Epithelial cell of prostate (primary cell): Measurements from ENCODE around the gene GNG13.

DNA sequence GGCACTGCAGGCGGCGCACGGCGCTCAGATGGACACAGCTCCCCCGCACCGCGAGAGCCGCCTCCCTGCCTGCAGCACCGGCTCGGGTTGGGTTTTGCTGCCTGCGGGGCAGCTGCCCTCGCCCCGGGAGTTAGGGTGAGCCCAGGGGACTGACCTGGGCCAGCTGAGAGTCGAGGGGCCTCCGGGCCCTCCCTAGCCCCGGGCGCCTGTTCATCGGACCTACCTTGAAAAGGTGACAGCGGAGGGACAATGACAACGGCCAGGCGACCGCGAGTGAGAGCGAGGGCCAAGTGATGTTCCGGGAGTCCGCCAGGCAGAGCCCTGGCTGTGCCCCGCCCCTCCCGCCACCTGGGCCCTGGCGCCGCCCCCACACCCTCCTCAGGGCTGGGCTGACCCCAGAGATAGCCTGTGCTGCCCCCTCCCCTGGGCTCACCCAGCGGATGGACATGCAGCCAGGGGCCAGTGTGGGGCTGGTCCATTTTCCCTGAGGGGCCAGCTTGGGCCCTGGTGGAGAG lies at the start of gene GNG13:
Gene GNG13, minus strand, starts transcription at position 292 of the 515 bp plus-strand sequence.
- RRBS, result under 1% methylated on average over 14 of the region's 31 CpGs

DNA sequence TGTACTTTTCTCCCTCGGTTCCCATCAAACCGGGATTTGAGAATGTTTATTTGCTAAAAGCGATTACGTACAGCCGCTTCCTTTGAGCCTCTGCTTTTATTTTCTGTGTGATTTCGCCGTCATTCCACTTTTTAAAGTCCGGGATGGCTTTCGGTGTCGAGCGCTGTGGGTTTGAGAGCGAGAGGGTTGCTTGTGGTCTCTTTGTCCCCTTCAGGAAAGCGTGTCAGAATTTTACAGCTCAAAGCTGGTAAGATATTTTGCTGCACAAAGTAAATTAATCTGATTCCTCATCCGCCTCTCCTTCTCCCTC lies 25.2 kb upstream of the GNG13 start:
- RRBS, result 10% methylated on average over 5 of the region's 14 CpGs

DNA sequence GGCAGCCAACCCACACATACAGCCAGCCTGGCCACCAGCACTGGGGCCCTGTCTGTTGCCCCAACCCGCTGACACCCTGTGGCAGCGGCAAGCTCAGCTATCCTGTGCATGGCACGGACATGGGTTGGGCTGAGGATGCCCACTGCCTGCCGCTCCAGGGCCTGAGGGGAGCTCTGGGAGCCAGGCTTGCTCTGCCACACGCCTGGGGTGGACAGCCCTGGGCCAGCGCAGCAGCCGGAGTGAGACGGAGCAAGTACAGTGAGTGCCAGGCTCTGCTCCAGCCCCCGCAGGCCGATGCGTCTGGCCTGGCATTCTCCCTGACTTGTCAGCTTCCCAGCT lies 68.8 kb downstream of the LMF1 start:
- RRBS, result no CpG with 5 or more reads among the region's 11 CpGs

GRCh38 chr16:903508-903884 lies 67.3 kb downstream of the LMF1 start:
- RRBS, result no CpG with 5 or more reads among the region's 21 CpGs

DNA sequence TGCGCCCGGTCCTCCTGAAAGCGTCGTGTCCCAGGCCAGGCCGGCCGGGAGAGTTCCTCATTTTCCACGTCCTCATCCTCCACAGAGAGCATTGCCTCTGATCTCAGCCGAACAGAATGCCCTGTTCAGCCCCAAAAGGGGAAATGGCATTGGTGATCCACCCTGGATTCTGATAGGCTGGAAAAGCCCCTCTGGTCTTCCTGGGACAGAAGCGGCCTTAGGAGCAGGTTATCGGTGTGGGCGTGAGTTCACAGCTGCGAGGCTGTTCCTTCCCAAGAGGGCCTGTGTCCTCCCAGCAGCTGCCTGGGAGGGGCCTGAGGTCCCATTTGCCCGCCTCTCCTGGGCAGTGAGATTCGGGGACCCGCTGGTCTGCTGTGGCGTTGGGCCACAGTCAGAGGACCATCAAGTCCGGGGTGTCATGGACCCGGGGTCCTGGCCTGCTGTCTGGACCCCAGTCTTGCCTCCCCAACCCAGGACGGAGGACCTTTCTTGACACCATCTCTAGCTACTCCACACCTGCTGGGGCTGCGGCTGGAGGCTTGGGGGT lies 7.2 kb downstream of the SOX8 start:
- RRBS, result 83% methylated on average over 2 of the region's 20 CpGs

DNA sequence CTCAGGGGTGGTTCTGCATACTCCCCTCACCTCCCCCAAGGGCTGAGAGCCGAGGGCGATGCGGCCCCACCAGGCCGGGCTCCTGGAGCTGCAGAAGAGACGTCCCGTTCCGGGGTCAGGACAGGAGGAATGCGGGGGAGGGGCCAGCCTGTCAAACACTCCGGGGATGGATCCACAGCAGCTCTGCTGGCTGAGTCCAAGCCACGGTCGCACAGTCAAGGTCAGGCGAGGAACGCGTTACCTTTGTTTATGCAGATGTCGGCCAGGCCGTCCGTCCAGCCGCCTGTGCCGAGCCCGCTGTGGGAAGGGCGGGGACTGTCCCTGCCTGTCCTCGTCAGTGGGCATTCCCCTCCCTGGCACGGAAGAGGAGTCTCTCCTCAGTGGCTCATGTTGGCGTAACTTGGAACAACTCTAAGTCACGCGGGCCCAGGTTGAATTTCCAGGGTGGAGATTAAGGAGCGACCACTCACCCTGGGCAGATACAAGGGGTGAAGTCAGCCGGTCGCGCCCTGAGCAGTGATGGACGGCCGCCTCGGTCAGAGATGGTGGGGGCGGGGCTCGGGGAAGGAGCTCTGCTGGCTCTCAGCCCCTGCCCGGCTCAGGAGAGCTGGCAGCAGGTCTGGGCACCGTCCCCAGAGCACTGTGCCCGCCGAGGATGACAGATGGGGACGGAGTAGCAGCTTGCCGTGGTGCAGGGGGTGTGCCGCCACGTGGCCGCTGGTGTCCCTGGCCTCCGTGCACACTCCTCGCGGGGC lies 7.2 kb downstream of the CACNA1H start:
- RRBS, result under 1% methylated on average over 14 of the region's 47 CpGs

GRCh38 chr16:1164603-1165180 lies 11.8 kb downstream of the CACNA1H start:
- RRBS, result 82% methylated on average over 3 of the region's 25 CpGs

DNA sequence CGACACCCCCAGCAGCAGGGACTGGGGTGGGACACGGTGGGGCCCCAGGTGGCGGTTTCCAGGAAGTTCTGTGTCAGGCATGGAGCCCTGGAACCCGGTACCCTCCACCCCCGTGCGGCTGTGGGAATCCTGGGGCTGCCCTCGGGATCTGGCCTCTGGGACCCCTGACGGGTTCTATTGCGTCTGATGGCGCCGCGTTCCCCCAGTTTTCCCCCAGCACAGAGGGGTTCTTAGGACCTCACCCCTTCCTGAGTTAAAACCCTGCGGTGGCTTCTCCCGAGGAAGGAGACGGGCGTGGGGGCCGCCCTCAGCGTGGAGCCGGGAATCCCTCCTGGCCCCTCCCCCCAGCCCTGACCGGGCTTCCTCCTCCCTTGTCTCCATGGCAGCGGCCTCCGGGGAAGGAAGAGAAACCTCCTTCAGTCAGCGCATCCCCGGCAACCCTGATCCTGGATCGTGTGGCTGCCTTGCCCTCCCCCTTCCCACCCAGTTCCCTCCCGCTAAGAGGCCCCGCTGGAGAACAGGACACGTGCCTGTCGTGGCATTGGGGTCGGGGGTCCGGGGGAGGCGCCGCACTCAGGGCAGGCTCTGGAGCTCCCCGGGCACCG lies 30.3 kb downstream of the CACNA1H start:
- RRBS, result 66% methylated on average over 4 of the region's 35 CpGs

- RRBS, result 75% methylated on average over 3 of the region's 25 CpGs
Measured at GRCh38 chr16:1210794-1211270, 14.2 kb downstream of the TPSG1 start.

GRCh38 chr16:1221646-1221975 lies 3.5 kb downstream of the TPSG1 start:
- RRBS, result 83% methylated on average over 1 of the region's 9 CpGs

DNA sequence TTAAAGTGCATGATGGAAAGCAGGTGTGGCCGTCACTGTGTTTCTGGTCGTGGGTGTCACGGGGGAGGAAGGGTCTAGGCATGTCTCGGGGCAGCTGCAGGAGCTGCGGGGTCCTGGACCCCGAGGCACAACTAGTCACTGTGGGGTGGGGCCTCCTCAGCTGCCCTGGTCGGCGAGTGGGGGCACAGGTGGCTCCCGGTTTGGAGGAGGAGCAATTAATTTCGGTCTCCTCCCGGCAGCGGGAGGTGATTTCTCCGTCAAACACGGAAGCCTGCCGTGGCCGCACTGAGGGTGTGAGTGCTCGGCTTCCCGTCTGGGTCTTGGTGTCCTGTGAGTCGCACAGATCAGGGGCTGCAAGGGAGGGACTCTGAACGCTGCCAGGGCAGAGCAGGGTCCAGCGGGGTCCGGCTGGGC lies 3.1 kb downstream of the TPSD1 start:
- RRBS, result no CpG with 5 or more reads among the region's 22 CpGs

DNA sequence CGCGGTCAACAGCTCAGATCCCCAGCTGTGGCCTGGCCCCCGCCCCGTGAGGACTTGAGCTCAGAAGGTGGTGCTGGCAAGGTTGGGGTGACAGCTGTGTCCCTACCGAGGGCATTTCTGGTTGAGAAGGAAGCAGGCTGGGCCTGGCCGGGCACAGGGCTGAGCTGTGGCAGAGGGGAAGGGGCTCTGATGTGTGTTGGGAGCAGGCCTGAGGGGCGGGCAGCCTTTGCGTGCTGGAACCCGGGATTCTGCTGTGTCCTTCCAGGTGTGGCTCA lies 5.0 kb downstream of the UBE2I start:
- RRBS, result 80% methylated on average over 4 of the region's 9 CpGs

GRCh38 chr16:1432315-1433192 lies 1.7 kb downstream of the PERCC1 start:
- RRBS, result 85% methylated on average over 36 of the region's 64 CpGs

GRCh38 chr16:1473941-1474870 lies 622 bp downstream of the CLCN7 start:
- RRBS, result 2% methylated on average over 18 of the region's 72 CpGs

DNA sequence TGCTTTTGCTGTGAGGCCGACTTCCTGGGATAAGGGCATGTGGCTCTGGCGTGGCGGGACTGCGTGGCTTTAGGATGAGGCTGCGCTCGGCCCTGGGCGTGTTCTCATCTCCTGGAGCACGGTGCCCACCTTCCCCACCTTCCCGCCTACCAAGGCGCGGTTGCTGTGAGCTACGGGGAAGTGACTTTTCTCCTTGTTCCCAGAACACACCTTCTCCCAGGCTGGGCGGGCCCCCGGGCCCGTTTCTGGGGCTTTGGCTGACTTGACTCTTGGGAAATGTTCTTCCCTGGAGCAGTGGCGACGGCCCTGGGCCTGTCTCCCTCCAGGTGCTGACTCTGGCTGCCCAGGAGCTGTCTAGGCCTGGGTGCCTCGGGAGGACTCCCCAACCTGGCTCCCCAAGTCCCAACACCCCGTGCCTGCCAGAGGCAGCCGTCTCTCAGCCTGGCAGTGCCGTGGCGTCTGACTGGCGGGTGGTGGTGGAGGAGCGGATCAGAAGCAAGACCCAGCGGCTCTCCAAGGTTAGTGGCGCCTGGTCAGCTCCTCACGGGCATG lies 12.0 kb downstream of the TELO2 start:
- RRBS, result no CpG with 5 or more reads among the region's 27 CpGs

- RRBS, result 89% methylated on average over 11 of the region's 70 CpGs
Measured at GRCh38 chr16:1533853-1534959, 740 bp downstream of the TMEM204 start.

DNA sequence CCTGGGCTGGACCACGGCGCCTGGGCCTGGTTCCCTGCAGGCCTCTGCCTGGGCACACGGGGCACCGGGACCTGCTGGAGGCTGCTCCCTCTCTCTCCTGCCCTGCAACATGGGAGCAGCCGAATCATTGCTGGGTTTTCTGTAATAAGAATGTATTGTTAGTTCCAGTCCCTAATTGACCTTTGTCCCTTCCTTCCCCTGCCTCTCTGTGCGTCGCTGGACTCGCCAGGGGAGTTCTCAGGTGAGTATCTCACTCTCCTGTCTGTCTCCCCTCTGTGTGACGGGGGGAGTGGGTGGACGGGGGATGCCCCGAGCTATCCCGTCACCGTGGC lies 13.5 kb downstream of the NME3 start:
- RRBS, result 83% methylated on average over 2 of the region's 13 CpGs

DNA sequence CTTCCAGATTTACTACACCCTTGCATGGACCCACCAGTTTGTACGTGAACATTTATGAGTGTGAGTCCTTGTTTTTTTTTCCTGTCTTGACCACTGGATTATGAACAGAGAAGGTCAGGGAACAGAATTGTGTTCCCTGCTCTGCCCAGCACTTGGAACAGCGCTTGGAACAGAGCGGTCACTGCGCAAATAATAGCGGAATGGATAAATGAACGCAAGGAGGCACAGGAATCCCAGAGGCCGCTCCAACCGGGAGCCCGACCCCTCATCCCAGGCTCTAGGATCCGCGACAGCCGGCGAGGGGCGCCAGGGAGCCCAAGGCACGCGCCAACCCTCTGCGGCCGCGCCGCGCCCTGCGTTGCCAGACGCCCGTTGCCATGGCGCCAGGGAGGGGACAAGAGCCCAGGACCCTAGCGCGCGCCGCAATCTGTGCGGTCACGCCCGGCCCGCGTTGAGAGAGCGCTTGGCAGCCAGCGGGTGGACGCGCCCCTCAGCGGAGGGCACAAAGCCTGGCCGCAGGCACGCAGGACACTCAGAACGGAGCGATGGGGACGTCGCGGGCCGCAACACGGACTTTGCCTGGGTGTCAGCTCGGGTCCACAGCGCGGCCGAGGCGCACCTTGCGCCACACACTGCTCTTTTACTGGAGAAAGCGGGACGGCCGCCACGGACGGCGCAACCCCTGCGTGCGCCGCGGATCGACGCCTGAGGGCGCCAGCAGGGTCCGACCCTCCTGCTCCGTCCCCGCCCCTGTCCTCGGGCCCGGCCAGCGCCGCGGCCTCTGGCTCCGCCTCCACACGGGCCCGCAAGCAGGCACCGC lies 532 bp upstream of the GFER start:
- RRBS, result 2% methylated on average over 11 of the region's 79 CpGs

GRCh38 chr16:1985956-1987196 lies 2.4 kb downstream of the GFER start:
- RRBS, result no CpG with 5 or more reads among the region's 25 CpGs

GRCh38 chr16:2001435-2001914 lies 11.7 kb downstream of the SYNGR3 start:
- RRBS, result 93% methylated on average over 8 of the region's 25 CpGs